ENCODE measurements around the gene KDM5A.

DNA sequence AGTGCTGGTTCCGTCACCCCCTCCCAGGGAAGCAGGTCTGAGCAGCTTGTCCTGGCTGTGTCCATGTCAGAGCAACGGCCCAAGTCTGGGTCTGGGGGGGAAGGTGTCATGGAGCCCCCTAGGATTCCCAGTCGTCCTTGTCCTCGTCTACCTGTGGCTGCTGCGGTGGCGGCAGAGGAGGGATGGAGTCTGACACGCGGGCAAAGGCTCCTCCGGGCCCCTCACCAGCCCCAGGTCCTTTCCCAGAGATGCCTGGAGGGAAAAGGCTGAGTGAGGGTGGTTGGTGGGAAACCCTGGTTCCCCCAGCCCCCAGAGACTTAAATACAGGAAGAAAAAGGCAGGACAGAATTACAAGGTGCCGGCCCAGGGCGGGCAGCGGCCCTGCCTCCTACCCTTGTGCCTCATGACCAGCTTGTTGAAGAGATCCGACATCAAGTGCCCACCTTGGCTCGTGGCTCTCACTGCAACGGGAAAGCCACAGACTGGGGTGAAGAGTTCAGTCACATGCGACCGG lies 51.8 kb upstream of the IQSEC3 start:
- PRO-cap: no peak

GRCh38 chr12:17044-17794 lies 49.3 kb upstream of the IQSEC3 start:
- PRO-cap: no peak

DNA sequence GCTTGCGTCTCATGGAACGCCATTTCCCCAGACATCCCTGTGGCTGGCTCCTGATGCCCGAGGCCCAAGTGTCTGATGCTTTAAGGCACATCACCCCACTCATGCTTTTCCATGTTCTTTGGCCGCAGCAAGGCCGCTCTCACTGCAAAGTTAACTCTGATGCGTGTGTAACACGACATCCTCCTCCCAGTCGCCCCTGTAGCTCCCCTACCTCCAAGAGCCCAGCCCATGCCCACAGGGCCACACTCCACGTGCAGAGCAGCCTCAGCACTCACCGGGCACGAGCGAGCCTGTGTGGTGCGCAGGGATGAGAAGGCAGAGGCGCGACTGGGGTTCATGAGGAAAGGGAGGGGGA lies 47.5 kb upstream of the IQSEC3 start:
- PRO-cap: no peak

GRCh38 chr12:138746-139651 lies 72.4 kb downstream of the IQSEC3 start:
- PRO-cap: no peak

DNA sequence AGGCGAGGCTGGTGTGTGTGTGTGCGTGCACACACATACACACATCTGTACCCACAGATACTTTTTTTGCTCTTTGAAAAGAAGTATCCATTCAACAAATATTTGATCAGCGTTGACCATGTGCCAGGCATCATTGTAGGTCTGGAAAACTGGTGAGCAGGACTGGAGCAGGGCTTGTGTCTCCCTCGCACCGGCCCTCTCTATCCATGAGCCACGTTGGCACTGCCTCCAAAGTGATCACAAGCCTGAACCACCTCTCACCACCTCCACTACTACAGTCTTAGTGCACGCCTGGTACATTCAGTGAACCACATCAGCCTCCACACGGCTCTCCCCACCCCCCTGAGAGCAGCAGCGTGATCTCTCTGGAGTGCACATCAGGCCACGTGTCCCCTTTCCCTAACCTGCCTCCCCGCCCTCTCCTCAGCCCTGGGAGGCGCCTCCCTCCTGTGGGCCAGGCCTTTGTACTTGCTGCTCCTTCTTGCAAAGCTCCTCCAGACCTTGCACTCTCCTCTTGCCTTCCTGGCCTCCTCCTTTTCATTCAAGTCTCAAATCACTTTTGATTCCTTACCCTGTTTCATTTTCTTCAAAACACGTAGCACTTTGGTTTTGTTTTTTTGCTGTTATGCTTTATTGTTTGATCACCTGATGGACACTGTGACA lies 49.8 kb downstream of the SLC6A12 start:
- PRO-cap: no peak

DNA sequence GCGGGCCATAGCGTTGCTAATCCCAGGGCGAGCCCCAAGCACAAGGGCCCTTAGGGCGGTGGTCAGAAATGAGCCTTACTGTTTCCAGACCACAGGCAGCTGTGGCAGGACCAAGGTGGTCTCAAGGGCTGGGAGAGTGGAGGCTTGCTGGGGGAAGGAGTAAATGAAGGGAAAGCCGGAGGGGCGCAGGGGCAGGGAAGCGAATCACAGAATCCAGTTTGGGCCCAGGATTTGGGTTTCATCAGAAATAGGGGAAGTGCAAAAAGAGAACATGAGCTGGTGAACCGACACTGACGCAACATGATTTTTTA lies 1.8 kb downstream of the SLC6A12 start:
- PRO-cap: no peak

- PRO-cap: no peak
Observed at GRCh38 chr12:307213-307771, 44.7 kb upstream of the SLC6A13 start.

- PRO-cap: no peak
Observed at GRCh38 chr12:350401-351176, 38.5 kb downstream of the KDM5A start.

DNA sequence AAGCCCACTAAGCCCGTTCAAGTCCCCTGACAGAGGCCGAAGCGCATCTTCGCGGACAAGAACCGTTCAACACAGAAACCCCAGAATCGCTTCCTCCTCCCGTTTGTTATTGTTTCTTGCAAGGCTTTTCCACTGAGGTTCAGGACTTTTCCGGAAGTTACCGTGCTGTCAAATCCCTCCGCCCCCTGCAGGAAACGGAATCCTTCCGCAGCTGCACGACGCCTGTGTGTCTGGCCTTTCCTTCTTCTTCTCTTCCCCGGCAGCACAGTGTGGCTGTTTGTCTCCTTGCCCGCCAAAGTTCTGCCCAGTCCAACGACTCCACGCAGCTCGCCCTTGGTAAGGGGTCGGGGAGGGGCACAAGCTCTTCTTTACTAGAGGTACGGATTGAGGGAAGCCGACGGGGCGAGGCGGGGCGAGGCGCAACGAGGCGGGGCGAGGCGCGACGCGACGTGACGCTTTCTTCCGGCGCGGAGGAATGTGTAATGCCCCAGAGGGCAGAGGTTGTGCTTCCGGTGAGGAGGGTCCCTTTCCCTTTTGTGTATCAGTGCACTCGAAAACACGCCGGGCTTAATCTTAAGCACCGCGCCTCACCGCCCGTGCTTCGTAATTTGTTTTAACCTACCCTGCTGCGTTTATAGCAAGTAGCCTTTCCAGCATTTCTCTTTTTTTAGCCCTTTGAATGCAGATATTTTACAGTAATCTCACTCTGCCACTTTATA lies at the start of gene KDM5A:
Gene KDM5A, minus strand, starts transcription at position 170 of the 719 bp plus-strand sequence.
- PRO-cap: bidirectional peak, plus-strand start at position 490 of the sequence, minus-strand start at position 152 of the sequence

- PRO-cap: unidirectional peak, plus-strand start at chr12:453637
Observed at GRCh38 chr12:453251-454094, 6.3 kb upstream of the B4GALNT3 start.

GRCh38 chr12:469035-469346 lies 9.3 kb downstream of the B4GALNT3 start:
- PRO-cap: no peak

GRCh38 chr12:509447-510012 lies 49.8 kb downstream of the B4GALNT3 start:
- PRO-cap: unidirectional peak, plus-strand start at chr12:509695

DNA sequence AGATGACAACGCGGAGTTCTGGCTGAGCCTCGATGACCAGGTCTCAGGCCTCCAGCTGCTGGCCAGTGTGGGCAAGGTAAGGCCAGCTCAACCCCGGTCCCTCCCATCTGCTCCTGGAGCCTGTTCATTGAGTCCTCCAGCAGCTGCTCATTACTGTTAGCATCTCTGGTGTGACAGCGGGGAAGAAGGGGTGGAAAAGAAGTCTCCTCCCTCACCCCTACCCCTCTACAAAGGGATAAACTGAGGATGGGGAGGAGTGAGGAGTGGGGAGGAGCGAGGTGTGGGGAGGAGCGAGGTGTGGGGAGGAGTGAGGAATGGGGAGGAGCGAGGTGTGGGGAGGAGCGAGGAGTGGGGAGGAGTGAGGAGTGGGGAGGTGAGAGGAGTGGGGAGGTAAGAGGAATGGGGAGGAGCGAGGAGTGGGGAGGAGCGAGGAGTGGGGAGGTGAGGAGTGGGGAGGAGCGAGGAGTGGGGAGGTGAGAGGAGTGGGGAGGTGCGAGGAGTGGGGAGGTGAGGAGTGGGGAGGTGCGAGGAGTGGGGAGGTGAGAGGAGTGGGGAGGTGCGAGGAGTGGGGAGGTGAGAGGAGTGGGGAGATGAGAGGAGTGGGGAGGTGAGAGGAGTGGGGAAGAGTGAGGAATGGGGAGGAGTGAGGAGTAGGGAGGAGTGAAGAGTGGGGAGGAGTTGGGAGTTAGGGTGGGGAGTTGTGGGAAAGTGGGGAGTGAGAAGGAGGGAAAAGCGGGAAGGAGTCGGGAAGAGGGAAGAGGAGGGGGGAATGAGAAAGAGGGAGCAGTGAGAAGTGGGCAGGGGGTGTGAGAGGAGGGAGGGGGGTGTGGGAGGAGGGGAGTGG lies 85.9 kb downstream of the B4GALNT3 start:
- PRO-cap: no peak

DNA sequence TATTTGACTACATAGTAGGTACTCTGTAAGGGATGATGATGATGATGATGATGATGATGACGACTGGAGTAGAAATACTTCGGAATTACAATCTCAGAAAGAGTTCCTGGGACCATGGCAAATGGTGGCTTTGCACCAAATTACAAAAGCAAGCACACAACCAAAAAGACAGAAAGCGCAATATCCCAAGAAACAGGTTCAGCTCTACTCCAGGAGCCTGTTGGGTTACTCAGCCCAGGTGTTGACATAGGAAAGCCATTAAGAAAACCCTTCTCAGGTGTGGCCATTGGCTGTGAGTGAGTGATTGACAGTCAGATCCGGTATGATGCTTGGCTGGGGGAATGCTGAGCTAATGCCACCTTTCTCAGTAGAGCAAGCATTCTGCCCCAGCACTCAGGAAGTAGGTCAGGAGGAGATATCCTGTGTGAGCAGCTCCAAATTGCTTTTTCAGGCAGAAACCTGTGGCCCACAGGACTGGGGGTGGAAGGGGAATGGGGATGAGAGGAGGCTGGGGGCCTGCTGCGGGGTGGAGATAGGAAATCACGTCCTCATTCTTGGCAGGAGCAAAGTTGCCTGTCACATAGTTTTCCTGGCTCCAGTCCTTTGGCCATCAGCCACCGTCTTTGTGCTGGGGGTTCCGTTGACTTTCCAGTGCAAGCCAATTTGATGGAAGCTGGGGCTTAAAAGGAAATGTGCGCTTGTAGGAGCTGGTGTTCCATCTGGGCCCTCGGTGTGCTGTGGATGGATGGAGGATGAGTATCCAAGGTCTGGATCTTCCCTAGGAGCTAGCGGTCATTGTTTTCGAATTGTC lies 55.7 kb downstream of the NINJ2 start:
- PRO-cap: no peak

GRCh38 chr12:631354-631589 lies 32.0 kb downstream of the NINJ2 start:
- PRO-cap: no peak

DNA sequence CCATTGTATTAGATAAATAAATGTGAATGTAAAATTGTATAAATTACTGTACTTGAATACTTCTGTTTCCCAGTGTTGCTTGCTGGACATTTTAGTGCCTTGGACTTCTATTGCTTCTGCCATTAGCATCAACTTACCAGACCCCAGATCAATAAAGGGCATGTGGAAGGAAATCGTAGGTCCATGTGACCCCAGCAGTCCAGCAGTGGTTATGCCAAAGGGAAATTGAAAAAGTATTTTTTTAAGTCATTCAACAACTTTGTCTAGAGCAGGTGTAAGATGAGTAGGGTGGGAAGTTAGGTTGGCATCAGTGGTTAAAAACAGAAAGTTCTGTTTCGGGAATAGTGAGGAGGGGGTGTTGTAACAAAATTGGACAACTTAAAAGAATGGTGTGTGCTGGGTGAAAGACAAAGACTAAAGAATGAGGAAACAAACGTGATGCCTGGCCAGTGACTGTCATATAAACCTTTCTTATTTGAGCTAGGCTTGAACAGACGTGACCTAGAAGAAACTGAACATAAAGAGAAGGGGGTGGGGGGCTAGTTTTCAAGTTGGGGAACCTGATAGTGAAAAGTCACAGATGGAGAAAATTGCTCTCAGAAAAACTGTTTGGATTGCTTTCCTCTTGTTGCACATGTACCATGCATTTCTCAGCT lies 39.8 kb downstream of the RAD52 start:
- PRO-cap: no peak

GRCh38 chr12:989662-990204 lies 1.3 kb upstream of the ERC1 start:
- PRO-cap: unidirectional peak, plus-strand start at chr12:989918; bidirectional peak, plus-strand start at chr12:989963, minus-strand start at chr12:989955

- PRO-cap: no peak
Observed at GRCh38 chr12:1080618-1080839, 89.5 kb downstream of the ERC1 start.

DNA sequence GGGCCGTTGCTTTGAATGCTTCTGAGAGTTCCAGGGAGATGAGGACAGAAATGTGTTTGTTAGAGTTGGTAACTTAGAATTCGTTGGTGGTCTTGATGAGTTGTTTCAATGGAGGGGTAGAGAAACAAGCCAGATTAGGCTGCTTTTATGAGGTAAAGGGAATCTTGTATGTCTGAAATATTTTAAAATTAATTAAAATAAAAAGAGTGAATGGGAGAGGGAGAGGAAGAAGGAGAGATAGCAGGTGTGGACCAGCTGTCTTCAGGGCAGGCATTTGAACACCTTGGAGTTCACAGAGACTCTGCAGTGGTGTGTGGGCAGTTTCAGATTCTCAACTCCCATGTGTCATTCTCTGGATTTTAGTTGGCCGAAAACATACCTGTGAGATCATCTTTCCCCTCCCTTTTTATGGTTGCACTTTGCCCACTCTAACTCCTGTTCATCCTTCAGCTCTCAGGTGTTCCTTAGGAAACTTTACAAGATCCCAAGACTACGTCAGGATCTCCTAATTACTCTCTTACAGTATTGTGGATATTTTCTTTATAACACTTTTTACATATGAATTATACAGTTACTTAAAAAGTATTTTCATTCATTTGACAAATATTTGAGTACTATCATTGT lies 108.1 kb downstream of the ERC1 start:
- PRO-cap: no peak

GRCh38 chr12:1473855-1474572 lies 120.4 kb downstream of the FBXL14 start:
- PRO-cap: no peak

Data from bile duct (tissue), 1 donor.